Uterus (tissue), 7 donors: Measurements from ENCODE around the gene TRAF3IP1.

DNA sequence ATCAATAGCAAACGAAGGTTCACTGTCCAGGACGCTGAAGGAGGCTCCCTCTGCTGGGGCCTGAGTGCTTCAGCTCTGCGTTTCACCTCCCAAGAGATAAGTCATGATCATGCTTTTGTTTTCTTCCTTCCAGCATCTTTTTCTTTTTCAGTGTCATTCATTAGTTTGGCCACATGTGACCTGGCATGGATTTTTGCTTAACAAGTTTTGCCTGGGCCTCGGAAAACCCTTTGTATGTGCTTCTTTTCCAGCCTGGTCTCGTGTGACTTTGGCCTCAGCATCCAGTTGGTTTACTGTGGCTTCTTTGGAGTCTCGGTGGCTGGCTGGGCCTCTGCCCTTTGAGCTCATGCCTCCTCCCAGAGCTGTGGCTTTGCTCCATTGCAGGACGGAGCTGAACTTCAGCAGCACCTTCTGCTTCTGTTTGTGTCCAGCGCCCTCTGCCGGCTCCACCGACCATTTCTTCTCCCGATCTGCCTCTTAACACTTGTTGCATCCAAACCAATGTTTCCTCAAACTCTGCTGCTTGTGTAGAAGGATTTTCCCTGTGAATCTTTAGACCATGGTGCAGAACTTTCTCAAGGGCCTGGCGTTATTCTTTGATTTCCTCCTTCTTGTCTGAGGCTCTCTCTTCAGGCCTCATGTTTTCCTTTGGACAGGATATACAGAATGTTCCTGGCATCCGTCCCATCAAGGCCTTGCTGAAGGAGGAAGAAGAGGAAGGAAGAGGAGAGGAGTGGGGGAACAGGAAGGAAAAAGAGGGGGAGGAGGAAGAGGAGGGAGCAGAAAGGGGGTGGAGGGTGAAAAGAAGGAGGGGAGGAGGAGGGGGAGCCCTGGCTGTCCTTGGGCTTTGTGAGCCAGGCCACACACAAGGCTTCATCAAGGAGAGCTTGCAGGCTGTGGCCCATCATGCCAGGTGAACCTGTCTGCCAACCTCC lies 23.7 kb upstream of the HES6 start:
- PRO-cap, 4 experiments, result no peak in any of the 4 experiments
- RAMPAGE, long total RNA, 2 experiments, result start-site peak on the minus strand in 1 of 2 experiments, centred at position 674 of the sequence, 5 reads per replicate
- RRBS, result no CpG with 5 or more reads among the region's 13 CpGs

DNA sequence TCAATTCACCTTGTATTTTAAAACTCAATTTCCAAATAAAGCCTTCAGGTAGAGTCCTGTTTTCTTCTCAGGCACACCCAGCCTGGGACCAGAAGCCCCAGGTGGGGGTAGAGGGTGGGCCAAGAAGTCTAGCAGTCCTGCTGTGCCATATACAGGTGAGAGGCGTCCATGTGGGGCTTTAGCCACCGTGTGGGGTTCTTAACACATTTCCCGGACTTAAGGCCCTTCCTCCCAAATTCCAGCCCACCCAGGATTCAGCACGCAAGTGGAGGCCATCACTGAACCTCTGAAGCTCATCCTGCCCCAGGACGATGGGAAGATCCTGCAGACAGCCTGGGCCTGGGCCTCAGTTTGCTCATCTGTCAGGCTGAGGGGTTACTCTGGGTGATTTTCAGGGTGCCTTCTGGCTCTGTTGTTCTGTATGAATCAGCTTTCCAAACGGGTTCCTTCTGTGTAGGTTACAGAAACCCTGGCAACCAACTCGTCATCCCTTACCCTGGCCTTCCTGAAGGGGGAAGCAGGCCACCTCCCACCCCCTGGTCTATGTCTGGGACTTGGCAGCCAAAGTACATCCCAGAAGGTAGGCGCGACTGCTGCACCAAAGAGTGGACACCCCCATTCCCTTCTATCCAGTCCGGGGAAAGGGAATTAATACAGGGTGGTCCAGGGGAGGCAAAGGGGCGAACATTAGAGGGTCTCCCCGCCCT lies 939 bp downstream of the PER2 start:
- PRO-cap, 4 experiments, result peak in 4 of 4 experiments; most common plus-strand start position 576 of the sequence (in 3); most common minus-strand start position 428 of the sequence (in 3)
- RAMPAGE, long total RNA, 2 experiments, result no peak in any of the 2 experiments
- RRBS, result 5% methylated on average over 2 of the region's 12 CpGs

GRCh38 chr2:238320119-238320896 lies at the start of gene TRAF3IP1:
Gene TRAF3IP1 (plus strand): TSS chr2:238320518.
- PRO-cap, 4 experiments, result peak in 4 of 4 experiments; most common plus-strand start chr2:238320518 (in 4); most common minus-strand start chr2:238320277 (in 2)
- RAMPAGE, long total RNA, 2 experiments, result no peak in any of the 2 experiments
- RRBS, result no CpG with 5 or more reads among the region's 99 CpGs

DNA sequence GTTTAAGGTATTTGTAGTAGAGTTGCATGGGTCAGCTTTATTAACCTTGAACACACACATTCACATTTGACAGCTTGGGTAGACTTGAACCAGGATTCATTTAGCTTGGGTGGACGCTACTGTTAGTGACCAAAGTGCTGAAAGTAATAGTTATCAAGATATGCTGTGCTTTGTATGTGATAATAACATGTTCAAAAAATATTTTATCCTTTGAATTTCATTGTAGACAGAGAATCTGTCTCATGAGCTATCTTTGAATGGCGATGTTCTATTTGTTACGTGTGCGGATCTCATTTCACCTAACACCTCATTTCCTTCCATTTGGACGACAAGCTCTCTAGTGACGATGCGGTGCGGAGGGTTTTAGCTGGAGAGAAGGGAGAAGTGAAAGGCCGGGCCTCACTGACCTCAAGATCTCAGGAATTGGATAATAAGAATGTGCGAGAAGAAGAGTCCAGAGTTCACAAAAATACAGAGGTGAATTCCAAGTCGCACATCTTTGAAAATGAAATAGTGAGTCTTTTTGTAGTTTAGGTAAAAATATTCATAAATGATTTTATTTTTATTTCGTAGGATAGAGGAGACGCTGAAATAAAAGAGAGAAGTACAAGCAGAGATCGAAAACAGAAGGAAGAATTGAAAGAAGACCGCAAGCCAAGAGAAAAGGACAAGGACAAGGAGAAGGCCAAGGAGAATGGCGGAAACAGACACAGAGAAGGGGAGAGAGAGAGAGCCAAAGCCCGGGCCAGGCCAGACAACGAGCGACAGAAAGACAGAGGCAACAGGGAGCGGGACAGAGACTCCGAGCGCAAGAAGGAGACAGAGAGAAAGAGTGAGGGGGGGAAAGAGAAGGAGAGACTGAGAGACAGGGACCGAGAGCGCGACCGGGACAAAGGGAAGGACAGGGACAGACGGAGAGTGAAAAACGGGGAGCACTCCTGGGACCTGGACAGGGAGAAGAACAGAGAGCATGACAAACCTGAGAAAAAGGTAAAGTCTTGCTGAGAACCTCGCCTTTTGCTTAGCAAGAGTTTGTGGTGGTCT lies 8.4 kb downstream of the TRAF3IP1 start:
- PRO-cap, 4 experiments, result no peak in any of the 4 experiments
- RAMPAGE, long total RNA, 2 experiments, result no peak in any of the 2 experiments
- RRBS, result 44% methylated on average over 1 of the region's 29 CpGs

GRCh38 chr2:238344918-238345680 lies 24.8 kb downstream of the TRAF3IP1 start:
- PRO-cap, 4 experiments, result no peak in any of the 4 experiments
- RAMPAGE, long total RNA, 2 experiments, result no peak in any of the 2 experiments
- RRBS, result no CpG with 5 or more reads among the region's 10 CpGs

DNA sequence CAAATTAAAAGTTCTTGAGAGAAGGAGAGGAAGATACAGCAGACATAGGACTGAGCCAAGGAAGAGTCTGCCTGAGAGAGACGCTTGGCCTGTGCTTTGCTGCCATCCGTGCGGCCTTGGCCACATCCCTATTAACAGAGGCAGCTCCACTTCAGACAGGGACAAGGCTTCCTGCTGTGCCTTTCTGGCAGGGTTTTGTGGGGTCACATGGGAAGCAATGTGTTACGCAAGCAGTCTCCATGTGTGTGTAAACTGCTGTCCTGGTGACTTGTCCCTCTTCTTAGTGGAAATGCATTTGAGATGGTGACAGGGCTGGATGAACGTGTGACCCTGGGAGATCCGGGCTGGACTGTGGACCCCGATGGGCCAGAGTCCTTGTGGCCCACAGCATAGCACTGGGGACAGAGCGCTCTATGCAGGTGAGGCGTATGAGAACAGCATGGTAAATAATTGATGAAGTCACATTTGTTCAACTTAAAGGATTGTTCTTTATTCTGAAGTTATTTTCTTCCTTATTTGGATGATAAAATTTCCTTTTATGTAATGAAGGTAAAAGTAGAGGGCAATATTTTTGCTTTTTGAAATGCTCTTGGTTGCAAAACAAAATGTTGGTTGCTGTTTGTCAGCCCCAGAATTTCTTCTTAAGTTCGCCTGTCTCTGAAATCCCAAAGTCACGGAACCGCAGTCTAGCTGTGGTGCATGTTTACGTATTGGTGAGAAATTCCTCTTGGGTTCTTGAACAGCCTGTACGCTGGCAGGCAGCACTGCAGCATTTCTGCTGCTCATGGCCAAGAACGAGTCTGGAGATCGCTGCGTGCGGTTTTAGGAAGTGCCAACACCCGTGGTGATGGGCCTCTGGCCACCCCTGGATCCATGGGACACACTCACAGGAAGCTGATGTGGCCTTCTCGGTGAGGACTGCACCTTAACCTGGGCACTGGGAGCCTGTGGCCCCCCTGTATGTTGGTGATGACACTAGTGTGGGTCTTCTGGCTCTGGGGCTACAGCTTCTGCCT lies 23.4 kb downstream of the ASB1 start:
- PRO-cap, 4 experiments, result no peak in any of the 4 experiments
- RAMPAGE, long total RNA, 2 experiments, result start-site peak on the plus strand in 1 of 2 experiments, centred at position 230 of the sequence, 10 reads per replicate
- RRBS, result no CpG with 5 or more reads among the region's 20 CpGs

- PRO-cap, 4 experiments, result no peak in any of the 4 experiments
- RAMPAGE, long total RNA, 2 experiments, result no peak in any of the 2 experiments
- RRBS, result no CpG with 5 or more reads among the region's 8 CpGs
These were observed 32.4 kb downstream of the ASB1 start for GRCh38 chr2:238459067-238459552.

GRCh38 chr2:238558465-238558875 lies 131.7 kb downstream of the ASB1 start:
- PRO-cap, 4 experiments, result no peak in any of the 4 experiments
- RAMPAGE, long total RNA, 2 experiments, result no peak in any of the 2 experiments
- RRBS, result 92% methylated on average over 2 of the region's 13 CpGs

GRCh38 chr2:238727462-238727683 lies 120.5 kb upstream of the TWIST2 start:
- PRO-cap, 4 experiments, result peak in 4 of 4 experiments; most common minus-strand start chr2:238727569 (in 3)
- RAMPAGE, long total RNA, 2 experiments, result no peak in any of the 2 experiments
- RRBS, result no CpG with 5 or more reads among the region's 7 CpGs

GRCh38 chr2:238846386-238847437 lies 1.2 kb upstream of the TWIST2 start:
- PRO-cap, 4 experiments, result peak in 4 of 4 experiments; most common plus-strand start chr2:238847350 (in 3); most common minus-strand start chr2:238846544 (in 4)
- RAMPAGE, long total RNA, 2 experiments, result no peak in any of the 2 experiments
- RRBS, result 6% methylated on average over 50 of the region's 101 CpGs

GRCh38 chr2:238905755-238906609 lies 58.1 kb downstream of the TWIST2 start:
- PRO-cap, 4 experiments, result no peak in any of the 4 experiments
- RAMPAGE, long total RNA, 2 experiments, result no peak in any of the 2 experiments
- RRBS, result no CpG with 5 or more reads among the region's 42 CpGs

- PRO-cap, 4 experiments, result peak in 2 of 4 experiments; most common plus-strand start chr2:238929922 (in 1); most common minus-strand start chr2:238929735 (in 1)
- RAMPAGE, long total RNA, 2 experiments, result no peak in any of the 2 experiments
- RRBS, result no CpG with 5 or more reads among the region's 6 CpGs
These were observed 81.8 kb downstream of the TWIST2 start for GRCh38 chr2:238929616-238930172.

GRCh38 chr2:239006912-239007495 lies 159.1 kb downstream of the TWIST2 start:
- PRO-cap, 4 experiments, result no peak in any of the 4 experiments
- RAMPAGE, long total RNA, 2 experiments, result no peak in any of the 2 experiments
- RRBS, result no CpG with 5 or more reads among the region's 8 CpGs

GRCh38 chr2:239142237-239142879 lies 258.5 kb downstream of the HDAC4 start:
- PRO-cap, 4 experiments, result no peak in any of the 4 experiments
- RAMPAGE, long total RNA, 2 experiments, result no peak in any of the 2 experiments
- RRBS, result no CpG with 5 or more reads among the region's 19 CpGs

DNA sequence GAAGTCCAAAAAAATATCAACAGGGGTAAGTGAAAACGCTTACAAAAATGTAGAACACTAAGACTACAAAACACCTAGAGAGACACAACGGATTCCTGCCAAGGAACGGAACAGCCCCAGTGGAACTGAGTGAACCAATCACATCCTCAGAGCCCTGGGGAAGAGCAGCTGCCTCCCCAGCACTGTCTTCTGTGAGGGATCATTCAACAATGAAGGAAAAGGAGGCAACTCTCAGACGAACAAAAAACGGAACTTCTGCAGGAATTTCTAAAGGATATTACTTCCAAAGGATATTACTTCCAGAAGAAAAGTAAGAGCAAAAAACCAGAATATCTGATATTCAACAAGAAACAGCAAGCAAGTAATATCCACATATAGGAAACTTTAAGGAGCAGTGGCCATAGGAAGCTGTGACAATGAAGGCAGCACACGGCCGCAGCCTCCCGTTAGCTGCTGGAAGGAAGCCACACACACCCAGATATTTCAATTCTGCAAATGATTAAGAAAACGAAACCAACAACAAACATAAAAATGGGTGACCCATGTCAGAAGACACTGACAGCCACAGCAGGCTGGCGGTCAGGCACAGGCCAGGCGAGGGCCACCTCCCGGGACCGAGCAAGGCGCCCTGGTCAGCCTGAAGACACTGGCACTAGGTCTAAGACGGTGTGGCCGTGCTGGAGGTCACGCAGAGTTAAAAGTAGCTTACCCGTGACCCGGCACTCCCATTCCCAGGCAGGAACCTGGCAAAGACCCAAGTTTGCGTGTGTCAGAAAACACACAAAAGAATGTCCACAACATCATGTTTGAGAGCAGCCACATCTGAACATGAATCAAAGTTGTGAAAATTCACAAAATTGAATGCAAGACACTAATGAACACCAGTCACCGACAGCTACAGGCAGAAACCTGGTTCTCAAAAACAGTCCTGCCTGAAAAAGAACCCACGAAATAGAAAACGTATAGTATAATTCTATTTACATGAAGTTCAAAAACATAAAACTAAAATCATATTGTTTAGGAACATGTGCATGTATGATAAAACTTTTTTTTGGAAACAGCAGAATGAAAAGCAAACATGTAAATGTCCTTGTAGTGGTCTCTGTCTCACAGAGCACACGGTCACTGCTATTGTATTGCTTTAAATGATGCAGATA lies 81.6 kb downstream of the HDAC4 start:
- PRO-cap, 4 experiments, result peak in 3 of 4 experiments; most common plus-strand start position 141 of the sequence (in 1); most common minus-strand start position 193 of the sequence (in 1)
- RAMPAGE, long total RNA, 2 experiments, result no peak in any of the 2 experiments
- RRBS, result 8% methylated on average over 6 of the region's 24 CpGs

DNA sequence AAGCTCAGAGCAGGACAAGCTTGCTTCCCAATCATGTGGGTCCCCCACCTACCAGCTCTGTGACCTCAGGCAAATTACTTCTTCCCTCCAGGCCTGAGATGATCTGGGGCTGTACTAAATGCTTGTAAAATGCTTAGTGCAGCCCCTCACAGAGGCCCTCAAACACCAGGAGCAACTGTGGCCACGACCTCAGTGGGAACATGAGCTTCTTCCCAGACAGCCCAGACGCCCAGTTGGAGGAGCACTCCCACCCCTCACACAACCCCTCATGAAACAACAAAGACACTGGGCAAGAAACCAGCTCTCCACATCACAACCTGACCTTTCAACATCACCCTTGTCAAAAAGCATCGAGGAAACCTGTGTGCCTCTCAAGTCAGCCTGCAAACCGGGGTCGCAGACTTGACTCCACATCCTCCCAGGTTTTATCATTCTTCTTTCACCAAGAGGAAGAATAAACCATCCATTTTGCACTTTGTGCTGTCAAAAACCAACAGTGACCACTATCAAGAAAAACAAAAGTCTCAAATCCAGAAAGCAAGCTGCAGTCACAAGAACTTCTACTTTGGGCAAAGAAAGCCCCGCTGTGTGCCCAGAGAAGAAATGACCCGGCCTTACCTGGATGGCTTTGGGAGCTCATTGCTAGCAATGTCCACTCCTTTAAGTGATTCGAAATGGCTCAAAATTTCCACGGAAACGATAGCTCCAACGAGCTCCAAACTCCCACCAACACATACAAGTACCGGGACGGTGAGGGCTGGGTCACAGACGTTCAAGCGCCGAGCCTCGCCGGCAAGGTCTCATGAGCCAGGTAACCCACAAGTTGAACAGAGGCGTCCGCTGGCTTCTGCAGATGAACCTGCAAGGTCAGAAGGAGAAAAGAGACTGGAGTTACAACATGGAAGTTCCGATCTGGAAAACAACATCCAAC lies 48.5 kb downstream of the HDAC4 start:
- PRO-cap, 4 experiments, result no peak in any of the 4 experiments
- RAMPAGE, long total RNA, 2 experiments, result start-site peak on the minus strand in 1 of 2 experiments, centred at positions 497 to 760 of the sequence, 5 to 9 reads per replicate
- RRBS, result 96% methylated on average over 7 of the region's 21 CpGs

GRCh38 chr2:239691245-239691737 lies 290.5 kb upstream of the HDAC4 start:
- PRO-cap, 4 experiments, result no peak in any of the 4 experiments
- RAMPAGE, long total RNA, 2 experiments, result no peak in any of the 2 experiments
- RRBS, result no CpG with 5 or more reads among the region's 14 CpGs

DNA sequence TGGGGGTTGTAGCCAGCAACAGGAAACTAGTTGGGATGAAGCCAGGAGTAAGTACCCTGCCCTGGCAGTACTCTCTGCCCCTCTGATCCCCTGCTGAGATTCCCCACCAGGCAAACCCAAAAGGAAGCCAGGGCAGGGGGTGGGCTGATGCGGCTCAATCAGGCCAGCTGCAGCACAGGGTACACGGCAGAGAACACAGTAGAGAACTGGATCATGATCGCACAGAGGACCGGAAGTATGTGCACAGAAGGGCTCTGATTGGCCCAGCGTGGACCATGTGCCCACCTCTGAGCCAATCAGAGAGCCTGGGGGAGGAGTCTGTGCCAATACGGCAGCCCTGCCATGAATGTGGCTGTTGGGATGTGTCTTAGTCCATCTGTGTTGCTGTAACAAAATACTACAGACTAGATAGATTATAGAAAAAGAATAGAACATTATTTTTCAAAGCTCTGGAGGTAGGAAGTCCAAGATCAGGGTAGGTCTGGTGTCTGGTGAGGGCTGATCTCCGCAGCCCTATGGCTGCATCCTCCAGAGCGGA lies 132.0 kb downstream of the NDUFA10 start:
- PRO-cap, 4 experiments, result no peak in any of the 4 experiments
- RAMPAGE, long total RNA, 2 experiments, result no peak in any of the 2 experiments
- RRBS, result no CpG with 5 or more reads among the region's 8 CpGs

DNA sequence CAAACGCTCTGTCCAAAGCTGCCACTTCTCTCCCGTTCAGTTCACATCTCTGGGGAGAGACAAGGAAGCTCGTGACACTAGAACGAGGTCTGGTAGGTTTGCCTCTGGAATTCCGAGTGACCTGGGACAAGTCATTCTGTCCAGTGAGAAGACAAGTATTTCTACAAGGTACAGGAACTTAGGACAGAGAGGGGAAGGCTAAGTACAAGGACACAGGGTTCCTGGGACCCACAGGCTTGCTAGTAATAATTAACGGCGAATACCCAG lies 9.3 kb downstream of the COPS9 start:
- PRO-cap, 4 experiments, result no peak in any of the 4 experiments
- RAMPAGE, long total RNA, 2 experiments, result no peak in any of the 2 experiments
- RRBS, result no CpG with 5 or more reads among the region's 7 CpGs

DNA sequence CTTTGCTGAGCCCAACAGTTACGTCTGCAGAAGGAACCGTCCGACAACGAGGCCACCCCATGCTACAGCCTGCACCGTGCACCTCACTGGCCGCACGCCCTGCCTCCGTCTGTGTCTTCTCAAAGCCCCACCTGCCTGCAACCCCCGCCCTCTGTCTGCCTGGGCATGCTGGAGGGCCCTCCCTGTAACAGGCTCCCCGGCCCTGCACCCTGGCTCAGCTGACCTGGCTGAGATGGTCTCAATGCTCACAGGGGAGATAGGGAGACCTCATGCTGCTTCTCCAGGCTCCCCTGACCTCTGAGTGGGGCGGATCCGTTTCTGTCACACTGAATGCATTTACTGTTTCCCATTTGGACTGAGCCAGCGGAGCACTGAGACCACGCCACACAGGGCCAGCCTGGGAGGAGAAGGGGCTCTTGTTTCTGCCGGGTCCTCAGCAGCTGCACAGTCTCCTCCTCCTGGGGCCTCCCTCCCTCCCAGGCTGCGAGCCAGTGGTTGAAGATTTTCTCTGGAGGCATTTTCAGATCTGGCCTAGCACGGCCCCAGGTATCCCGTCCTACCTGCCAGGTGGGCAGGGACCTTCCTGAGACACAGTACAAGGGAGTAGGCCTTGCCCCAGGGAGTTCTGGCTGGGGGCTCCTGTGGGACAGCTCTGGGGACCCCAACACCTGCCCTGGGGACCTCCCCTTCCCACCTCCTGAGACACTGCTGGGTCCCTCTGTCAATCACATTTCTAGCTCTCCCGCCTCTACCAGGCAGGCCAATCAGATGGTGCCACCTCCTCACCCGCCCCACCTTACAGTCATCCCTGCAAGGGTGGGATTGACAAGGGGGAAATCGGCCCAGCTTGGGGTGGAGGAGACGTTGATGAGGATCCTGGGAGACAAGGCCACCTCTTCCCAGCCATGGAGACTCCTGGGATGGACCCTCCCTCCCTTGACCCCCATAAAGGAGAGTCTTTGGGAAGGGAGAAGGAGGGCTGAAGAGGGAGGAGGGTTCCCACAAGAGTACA lies 109.4 kb upstream of the OTOS start:
- PRO-cap, 4 experiments, result peak in 1 of 4 experiments; most common minus-strand start position 299 of the sequence (in 1)
- RAMPAGE, long total RNA, 2 experiments, result no peak in any of the 2 experiments
- RRBS, result no CpG with 5 or more reads among the region's 22 CpGs